ENCODE measurements around the genes FSCN2, FAAP100, ALYREF, NOTUM and RAC3.

DNA sequence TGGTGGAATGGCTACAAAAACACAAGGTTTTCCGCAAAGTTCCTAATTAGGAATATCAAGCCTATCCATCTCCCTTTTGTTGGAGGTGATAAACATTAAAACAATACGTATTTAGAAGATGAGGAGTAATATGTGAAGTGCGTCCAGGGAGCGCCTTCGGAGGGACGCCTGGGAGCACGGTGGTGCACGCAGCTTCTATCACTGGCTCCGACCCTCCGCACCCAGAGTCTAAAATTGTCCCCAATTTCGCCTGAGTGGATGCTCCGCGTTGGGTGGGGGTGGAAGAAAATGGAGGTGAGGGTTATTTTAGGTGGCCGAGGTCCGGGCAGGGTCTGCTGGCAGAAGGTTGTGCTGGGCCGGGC, 2.8 kb downstream of the BAHCC1 start:
- PRO-cap, result no peak
- RAMPAGE, long total RNA, 4 experiments, result no peak in any of the 4 experiments

DNA sequence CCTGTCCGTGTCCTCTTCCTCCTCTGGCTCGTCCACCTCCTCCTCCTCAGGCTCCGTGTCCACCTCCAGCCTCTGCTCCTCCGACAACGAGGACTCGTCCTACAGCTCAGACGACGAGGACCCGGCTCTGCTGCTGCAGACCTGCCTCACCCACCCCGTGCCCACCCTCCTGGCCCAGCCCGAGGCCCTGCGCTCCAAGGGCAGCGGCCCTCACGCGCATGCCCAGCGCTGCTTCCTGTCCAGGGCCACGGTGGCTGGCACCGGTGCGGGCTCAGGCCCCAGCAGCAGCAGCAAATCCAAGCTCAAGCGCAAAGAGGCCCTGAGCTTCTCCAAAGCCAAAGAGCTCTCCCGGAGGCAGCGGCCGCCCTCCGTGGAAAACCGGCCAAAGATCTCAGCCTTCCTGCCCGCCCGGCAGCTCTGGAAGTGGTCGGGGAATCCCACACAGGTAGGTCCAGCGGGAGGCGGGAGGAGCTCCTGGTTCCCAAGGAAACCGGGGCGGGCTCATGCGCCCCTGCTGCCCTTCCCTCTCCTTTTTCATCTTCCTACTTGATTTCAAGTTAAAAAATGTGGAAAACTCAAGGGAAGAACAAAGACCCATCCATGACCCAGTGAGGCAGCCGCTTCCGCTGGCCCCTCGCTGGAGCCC, 50.9 kb downstream of the ACTG1 start:
- PRO-cap, result no peak
- RAMPAGE, long total RNA, 4 experiments, result start-site peak on the plus strand in 2 of 4 experiments, centred at positions 158 to 329 of the sequence, 5 to 15 reads per replicate

- PRO-cap, result no peak
- RAMPAGE, long total RNA, 4 experiments, result start-site peak on the minus strand in 1 of 4 experiments, at chr17:81511046-81511533 at its widest, 2,123 reads per replicate
These were observed 1.4 kb downstream of the ACTG1 start for GRCh38 chr17:81510862-81511837.

DNA sequence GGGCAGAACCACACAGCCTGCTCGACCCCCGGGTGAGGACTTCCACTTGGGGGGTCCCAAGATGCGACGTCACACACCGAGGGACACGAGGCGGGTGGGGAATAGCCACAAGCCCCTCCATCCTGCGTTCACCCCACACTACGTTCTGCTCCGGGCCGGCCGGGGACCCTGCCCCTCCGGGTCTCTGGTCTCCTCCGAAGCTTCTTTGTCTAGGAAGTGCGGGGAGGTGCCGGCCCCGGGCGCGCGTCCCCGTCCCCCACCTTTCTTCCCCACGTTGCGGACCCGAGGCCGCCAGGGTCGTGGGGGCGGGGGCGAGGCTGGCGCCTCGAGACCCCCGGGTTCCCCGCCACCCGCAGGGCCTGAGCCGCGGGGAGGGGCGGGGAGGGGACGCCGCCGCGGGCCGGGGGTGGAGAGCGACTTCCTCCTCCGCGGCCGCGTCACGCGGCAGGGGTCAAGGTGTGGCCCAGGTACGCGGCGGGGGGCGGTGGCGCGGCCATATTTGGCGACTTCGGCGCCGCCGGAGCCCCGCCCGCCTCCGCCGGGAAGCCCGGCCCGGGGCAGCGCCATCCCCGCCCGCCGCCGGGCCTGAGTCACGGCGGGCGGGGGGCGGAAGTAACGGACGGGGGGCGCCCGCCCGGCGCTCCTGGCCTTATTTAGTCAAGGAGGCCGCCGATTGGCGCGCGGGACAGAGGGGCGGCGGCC, 1.8 kb upstream of the ACTG1 start:
- PRO-cap, result bidirectional peak, plus-strand start outside the sequence, minus-strand start at position 587 of the sequence
- RAMPAGE, long total RNA, 4 experiments, result no peak in any of the 4 experiments

DNA sequence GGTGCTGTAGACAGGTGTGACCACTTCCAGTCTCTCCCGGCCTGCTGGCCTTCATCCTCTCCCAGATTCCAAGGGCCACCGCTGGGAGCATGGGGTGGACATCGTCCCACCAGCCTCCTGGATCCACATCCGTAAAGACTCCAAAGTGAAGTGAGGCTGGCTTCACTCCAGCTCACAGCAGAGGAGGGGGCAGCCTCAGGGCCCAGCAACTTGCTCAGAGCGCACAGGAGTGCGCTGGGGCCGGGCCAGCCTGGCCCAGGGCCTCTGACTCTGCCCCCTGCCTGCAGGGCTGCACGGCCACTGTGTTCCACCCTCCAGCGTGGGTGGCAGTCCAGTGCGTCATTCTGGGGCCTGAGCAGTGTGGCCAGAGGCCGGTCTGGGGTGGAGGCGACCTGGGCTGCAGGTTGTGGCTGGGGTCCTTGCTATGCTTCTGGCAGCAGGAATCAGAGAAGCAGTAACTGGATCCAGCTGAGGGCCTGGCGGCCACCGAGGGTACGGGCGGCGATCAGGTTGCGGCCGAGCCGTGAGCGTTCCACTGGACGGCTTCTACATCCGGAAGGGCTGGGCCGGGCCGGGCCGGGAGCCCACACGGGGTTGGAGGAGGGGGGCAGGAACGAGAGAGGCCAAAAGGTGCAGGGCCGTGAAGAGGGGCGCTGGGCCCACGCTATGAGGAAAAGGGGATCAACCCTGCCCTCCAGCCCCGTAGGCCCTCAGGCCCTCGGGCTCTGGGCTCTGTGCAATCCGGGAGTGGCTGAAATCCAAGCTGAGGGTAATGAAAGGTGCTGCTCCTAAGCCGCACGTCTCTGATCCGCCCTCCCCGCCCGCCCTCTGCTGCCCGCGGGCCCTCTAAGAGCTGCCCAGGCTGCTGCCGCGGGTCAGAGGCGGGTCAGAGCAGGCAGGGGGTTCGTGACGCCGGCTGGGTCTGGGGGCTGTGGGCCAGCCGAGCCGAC, at the start of gene FSCN2:
FSCN2 (plus strand) TSS at position 878 of the 950 bp plus-strand sequence.
- PRO-cap, result no peak
- RAMPAGE, long total RNA, 4 experiments, result no peak in any of the 4 experiments

DNA sequence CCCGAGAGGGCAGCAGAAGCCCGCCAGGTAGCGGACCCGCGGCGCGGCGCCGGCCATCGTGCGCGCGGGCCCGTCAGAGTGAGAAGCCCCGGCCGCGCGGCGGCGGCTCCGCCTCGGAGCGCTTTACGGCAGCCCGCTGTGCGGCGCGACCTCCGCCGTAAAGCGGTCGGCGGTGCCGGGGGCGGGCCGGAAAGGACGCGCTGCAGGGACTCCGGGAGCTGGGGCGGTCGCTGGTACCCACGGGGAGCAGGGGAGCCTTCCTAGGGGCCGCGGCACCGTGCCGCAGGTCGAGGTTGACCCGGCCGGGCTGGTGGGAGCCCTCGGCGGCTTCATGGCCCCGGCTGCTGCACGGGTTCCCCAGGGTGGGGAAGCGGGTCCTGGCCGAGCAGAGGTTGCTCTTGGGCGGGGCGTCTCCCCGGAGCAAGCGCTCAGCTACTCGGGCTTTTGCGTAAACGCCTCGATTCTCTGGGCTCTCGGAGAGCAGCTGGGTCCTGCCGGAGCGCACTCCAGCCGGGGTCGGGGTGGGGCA, at the start of gene FAAP100:
FAAP100 (minus strand) TSS at position 80 of the 529 bp plus-strand sequence.
- PRO-cap, result bidirectional peak, plus-strand start at position 166 of the sequence, minus-strand start at position 75 of the sequence; unidirectional peak, plus-strand start at position 460 of the sequence
- RAMPAGE, long total RNA, 4 experiments, result start-site peak on the plus strand in 3 of 4 experiments, centred at positions 175 to 185 of the sequence, 7 to 24 reads per replicate

GRCh38 chr17:81568996-81569479, 16.9 kb upstream of the FAAP100 start:
- PRO-cap, result no peak
- RAMPAGE, long total RNA, 4 experiments, result no peak in any of the 4 experiments

GRCh38 chr17:81670262-81670475, 3.6 kb downstream of the CCDC137 start:
- PRO-cap, result no peak
- RAMPAGE, long total RNA, 4 experiments, result no peak in any of the 4 experiments

- PRO-cap, result no peak
- RAMPAGE, long total RNA, 4 experiments, result no peak in any of the 4 experiments
These were observed 1.0 kb downstream of the ARL16 start for GRCh38 chr17:81682558-81683025.

DNA sequence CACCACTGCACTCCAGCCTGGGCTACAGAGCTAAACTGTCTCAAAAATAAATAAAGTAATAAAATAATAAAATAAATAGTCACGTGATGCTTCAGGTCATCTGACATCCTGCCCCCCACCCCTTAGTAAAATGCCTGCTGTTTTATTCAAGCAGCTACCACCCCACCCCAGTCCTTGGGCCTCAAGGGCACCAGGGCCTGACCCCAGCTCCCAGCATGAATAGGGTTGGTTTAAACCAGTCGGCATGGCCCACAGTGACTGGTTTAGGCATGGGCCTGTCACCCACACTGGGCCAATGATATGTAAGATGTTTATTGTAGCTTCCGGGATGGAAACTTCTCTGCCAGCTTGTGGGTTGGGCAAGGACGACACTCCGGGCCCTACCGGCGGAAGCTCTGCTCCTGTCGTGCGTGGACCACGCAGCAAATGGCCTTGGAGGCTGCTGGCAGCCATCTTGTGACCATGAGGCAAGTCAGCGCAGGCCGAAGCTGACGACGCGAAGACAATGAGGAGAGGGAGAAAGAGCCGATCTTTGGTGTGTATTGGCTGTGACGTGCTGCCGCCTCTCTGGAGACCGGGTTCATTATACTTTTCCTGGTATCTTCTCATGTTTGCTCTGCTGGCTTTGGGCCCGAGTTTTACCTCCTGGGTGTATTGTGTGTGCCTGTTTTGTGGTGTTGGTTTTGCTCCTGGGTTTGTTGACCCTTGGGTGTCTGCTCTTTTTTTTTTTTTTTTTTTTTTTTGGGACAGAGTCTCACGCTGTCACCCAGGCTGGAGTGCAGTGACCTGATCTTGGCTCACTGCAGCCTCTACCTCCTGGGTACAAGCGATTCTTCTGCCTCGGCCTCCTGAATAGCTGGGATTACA, 15.3 kb downstream of the SLC25A10 start:
- PRO-cap, result unidirectional peak, plus-strand start at position 351 of the sequence; unidirectional peak, minus-strand start at position 507 of the sequence; unidirectional peak, minus-strand start at position 569 of the sequence
- RAMPAGE, long total RNA, 4 experiments, result start-site peak on the plus strand in 2 of 4 experiments, centred at positions 342 to 364 of the sequence, 19 to 81 reads per replicate

GRCh38 chr17:81842048-81842230, 7.1 kb upstream of the PPP1R27 start:
- PRO-cap, result no peak
- RAMPAGE, long total RNA, 4 experiments, result no peak in any of the 4 experiments

- PRO-cap, result no peak
- RAMPAGE, long total RNA, 4 experiments, result start-site peak on the minus strand in 1 of 4 experiments, at chr17:81843571-81843638 at its widest, 63 reads per replicate
These were observed 8.8 kb upstream of the PPP1R27 start for GRCh38 chr17:81843382-81844234.

DNA sequence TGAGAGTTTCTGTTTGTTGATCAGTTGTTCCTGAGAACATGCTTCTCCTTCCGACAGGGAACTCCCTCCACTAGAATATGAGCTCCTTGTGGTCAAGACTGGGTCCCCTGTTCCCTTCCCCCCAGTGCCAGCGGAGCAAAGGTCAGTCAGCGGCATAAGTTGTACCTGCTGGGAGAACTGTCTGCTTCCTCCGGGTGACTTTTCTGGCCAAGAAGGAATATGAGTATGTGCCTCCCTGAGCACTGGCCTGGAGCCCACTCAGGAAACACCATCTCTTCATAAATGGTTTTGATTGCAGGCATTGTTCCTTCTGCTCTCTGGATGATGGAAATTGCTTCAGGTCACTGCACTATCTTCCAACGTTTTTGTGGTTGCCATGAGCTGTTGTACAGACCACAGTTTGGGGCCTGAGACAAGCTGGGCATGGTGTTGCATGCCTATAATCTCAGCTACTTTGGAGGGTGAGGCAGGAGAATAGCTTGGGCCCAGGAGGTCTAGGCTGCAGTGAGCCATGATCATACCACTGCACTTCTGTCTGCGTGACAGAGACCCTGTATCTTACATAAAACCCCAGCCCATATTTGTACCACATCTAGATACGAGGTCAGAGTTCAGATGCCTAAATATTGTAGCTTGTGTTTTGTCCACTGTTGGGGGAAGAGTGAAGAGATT, 2.9 kb upstream of the P4HB start:
- PRO-cap, result no peak
- RAMPAGE, long total RNA, 4 experiments, result start-site peak on the plus strand in 1 of 4 experiments, centred at position 490 of the sequence, 5 reads per replicate

DNA sequence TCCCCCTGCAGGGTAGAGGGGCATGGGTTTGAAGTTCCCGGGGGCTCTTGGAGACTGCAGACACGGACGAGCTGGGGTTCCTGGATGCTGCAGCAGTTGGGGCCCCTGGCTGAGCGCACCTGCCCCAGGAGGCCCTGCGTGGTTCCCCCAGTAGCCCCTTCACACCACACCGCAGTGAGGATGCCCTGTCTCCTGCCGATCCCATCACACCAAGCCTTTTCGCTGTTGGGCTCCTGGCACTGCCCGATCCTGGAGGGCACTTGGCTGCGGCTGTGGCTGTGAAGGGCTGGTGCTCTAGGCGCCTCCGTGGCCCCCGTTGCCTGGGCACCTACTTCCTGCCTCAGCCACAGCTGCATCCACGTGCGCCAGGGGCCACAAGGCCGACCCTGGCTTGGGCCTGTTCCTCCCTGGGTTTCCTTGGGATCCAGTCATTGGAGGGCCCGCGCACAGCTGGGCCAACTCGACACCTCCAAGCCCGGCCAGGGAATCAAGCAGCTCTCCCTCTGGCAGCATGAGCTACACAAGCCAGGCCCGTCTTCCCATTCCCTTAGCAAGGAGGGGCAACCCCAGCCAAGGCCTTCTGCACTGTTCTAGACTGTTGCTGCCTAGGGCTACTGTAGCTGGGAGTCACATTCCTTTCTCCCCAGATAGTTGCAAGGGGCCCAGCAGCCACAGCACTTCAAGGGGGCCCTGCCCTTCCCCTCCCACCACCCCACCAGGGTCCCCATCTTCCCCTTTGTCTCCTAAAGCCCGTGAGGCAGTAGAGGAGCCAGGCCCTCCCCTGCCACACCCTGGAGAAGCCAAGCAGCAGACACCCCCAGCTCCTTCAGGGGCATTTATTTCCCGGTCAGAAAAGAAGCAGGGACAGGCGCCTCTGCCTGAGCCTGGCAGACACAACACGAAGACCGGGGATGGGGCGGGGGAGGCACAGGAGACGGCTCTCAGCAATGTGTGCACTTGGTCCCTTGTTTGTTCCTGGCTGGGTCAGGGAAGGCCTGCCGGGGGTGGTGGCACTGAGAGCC, 3.9 kb downstream of the ARHGDIA start:
- PRO-cap, result bidirectional peak, plus-strand start at position 976 of the sequence, minus-strand start at position 949 of the sequence
- RAMPAGE, long total RNA, 4 experiments, result no peak in any of the 4 experiments

DNA sequence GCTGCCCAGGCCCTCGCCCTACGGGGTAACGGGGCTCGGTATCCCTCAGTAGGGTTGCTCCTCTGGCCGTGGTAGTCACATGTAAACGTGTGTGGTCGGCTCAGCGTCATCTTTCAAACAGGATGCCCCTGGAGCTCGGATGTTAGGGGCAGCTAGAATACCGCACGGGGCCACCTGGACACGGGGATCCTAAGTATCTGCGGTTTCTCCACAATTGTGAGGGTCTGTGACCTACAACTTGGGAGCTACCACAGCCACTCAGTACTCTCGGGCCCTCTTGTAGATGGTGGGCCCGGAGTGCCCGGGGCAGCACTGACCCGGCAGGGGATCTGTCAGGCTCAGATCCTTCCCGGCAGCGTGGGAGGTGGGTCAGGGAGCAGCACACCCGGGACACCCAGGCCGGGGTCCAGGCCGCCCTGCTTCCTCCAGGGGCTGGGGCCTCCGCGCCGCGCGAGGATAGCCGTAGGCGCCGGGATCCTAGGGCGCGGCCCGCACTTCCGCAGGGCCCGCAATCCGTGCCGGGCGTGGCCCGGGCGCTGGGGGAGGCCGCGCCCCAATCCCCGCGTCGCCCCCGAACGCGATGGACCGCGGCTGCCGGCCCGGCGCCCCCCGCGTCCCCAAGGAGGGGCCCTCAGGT, 700 bp downstream of the ARHGDIA start:
- PRO-cap, result bidirectional peak, plus-strand start at position 151 of the sequence, minus-strand start at position 115 of the sequence; bidirectional peak, plus-strand start at position 556 of the sequence, minus-strand start at position 479 of the sequence
- RAMPAGE, long total RNA, 4 experiments, result no peak in any of the 4 experiments

GRCh38 chr17:81891092-81892122, at the start of gene ALYREF:
Gene ALYREF (minus strand): TSS chr17:81891586.
- PRO-cap, result bidirectional peak, plus-strand start at chr17:81891756, minus-strand start at chr17:81891586
- RAMPAGE, long total RNA, 4 experiments, result start-site peak on the plus strand in 4 of 4 experiments, at chr17:81891723-81892037 at its widest, 18 to 164 reads per replicate

GRCh38 chr17:81960886-81961647, at the start of gene NOTUM:
Gene NOTUM (minus strand): TSS chr17:81961187.
- PRO-cap, result no peak
- RAMPAGE, long total RNA, 4 experiments, result no peak in any of the 4 experiments

DNA sequence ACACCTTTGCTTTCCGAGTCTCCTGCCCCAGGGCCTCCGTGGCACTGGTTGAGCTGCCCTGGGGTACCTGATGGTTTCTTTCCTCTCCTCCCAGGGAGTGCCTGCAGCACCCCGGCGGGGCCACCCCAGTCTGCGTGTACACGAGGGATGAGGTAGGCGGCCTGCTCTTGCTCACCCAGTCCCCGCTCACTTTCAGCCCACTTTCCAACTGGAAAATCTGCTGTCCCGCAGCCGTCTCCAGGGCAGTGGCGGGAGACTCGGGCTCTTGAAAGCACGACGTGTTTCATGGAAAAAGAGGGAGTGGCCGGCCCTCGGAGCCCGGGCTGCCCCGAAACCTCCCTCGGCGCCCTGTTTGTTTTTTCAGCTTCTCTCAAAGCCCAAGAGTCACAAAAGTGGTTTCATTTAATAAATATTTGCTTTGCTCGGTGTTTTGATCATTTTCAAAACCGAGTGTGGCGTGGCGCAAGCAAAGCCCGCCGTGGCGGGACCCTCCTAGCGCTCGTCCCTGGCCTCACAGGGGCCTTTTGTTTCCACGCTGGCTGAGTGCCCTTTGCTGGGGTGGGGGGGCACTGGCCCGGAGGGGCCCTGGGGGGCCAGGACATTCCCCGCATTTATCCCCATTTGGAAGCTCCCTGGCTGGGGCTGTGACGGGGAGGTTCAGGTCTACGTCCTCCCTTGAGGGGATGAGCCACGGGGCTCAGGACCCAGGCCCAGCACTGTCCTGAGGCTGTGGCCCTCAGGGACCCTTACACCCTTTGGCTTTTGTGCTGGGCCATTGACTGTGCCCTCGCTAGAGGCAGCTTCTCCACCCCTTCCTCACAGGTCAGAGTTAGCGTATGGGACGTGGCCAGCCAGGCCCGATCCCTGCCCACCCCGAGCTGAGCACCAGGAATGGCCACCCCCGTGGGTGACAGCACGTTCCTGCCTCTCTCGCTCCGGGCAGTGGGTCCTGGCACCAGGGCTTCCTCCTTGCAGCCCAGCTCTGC, 17.6 kb downstream of the ASPSCR1 start:
- PRO-cap, result no peak
- RAMPAGE, long total RNA, 4 experiments, result no peak in any of the 4 experiments

GRCh38 chr17:82003492-82004293, 19.0 kb downstream of the CENPX start:
- PRO-cap, result no peak
- RAMPAGE, long total RNA, 4 experiments, result no peak in any of the 4 experiments

DNA sequence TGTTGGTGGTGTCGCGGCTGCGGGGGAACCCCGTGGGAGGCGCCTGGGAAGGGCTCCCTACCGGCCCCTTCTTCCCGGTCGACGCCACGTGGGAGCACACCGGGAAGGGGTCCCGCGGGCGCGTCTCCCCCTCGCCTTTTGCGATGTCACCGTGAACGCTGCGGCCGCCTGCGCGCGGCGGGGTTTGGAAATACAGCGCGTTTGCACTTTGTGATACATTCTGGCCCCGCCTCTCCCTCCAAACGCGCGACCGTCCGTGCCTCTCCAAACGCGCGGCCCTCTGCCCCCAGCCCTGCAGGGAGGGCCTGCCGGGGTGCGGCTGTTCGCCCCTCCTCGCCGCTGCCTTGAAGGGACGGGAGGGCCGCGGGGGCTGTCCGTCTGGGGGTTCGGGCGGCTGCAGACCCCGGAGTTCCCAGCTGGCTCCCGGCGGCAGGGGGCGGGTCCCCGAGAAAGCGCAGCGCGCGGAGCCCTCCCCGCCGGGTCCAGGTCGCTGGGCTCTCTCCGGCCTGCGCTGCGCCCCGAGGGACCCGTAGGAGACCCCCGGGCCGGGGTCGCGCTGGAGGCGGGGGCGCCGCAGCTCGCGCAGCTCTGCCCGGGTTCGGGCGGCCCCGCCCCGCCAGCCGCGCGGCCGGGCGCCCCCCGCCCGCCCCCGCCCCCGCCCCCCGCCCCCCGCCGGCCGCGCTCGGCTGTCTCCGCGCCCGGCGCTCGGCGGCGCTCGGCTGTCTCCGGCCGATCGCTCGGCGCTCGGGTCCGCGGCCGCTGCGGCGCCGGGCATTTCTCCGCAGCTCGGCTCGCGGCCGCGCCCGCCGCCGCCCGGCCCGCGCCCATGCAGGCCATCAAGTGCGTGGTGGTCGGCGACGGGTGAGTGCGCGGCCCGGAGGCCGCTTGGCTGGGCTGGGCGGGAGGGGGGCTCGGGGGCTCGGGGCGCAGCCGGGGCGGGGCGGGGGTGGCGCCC, at the start of gene RAC3:
RAC3 (plus strand) TSS at position 743 of the 955 bp plus-strand sequence.
- PRO-cap, result bidirectional peak, plus-strand start at position 267 of the sequence, minus-strand start at position 140 of the sequence; bidirectional peak, plus-strand start at position 732 of the sequence, minus-strand start at position 619 of the sequence
- RAMPAGE, long total RNA, 4 experiments, result no peak in any of the 4 experiments